PC-3 (cell line): ENCODE measurements around the gene CBX7.

- RAMPAGE, long total RNA: no peak
Measured at GRCh38 chr22:38498011-38498232, 8.2 kb downstream of the DDX17 start.

- RAMPAGE, long total RNA: no peak
Measured at GRCh38 chr22:38614394-38615167, 41.6 kb downstream of the FAM227A start.

- RAMPAGE, long total RNA: no peak
Measured at GRCh38 chr22:38685873-38686767, 4.4 kb downstream of the TOMM22 start.

DNA sequence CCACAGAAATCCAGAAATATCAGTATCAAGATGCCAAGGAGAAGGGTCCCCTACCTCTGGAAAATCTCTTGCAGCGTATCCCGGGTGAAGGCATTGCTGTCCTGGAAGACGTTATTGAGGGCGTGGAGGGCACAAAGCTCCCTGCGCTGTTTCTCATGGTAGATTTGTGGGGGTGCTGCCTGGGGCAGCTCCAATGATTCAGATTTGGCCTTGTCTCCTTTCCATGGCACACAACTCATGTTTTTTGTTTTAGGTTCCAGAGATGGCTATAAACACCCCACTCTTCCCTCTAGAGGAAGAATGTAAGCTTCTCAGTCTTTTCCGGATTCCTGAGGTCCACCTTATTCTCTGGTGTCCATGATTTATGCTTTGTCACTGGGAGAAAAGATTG is 999 bp downstream of the JOSD1 start:
- RAMPAGE, long total RNA: no peak

GRCh38 chr22:38787839-38788745 is 5.9 kb downstream of the DNAL4 start:
- RAMPAGE, long total RNA: no peak

DNA sequence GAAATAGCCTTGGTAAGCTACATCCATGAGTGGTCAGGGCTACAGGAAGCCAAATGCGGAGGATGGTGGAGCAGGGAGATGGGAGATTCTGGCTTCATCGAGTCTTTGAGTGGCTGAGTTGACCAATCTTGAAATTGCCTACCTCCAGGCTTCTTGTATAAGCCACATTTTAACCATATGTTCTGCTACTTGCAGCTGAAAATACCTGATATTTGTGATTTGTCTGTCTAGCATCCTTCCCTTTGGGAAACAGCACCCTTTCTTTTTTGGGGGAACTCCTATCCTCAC is 5.9 kb upstream of the DNAL4 start:
- RAMPAGE, long total RNA: no peak

DNA sequence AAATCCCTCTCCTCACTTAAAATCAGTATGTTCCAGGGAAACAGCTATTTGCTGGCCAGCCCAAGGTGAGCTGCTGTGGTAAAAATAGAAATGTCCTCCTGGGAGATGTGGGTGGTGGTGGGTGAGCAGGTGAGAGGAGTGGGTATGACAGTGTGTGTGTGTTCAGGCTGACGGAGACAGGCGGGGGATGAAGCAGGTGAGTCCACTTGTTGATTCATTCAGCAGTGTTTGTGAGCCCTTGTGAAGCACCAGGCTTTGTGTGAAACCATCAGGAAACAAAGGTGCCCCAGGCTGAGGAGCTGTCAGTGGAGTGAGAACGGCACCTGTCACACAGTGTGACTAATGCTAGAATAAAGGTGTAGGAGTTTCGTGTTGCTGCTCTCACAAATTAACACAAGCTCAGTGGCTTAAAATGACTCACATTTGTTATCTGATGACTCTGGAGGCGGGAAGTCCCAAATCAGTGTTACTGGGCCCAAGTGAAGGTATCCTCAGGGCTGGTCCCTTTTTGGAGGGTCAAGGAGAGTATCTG is 1.9 kb upstream of the CBX6 start:
- RAMPAGE, long total RNA: no peak

- RAMPAGE, long total RNA: no peak
Measured at GRCh38 chr22:38943327-38943725, 14.1 kb upstream of the APOBEC3A start.

DNA sequence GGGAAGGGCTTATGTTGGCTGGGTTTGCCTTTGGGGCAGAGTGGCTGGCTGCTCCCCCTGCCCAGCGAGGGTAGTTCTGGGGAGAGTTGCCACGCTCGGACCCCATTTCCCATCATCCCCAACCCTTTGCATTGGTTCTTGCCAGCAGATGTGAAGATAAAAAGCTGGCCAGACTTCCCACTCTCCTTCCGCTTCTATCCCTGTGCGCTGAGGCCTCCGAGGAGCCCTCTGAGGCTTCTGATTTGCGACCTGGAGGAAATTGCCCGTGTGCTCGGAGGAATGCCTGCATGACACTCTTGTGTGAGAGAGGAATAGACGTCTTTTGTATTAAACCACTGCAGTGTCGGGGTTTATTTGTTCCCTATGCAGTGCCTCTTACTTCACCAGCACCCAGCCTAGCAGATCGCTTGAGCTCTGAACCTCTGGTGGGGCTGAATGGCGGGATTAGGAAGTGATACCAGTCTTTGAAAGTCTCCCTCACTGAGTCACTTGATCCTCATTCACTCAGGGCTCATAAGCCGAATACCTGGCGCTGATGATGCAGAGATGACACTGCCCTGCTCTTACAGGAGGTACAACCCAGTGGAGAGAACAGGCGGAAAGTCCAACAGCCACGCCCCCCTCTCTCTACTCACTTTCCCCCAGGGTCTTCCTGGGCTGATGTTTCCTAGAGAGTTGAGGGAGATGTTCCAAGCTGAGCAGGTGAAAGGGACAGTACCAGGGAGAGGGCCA is 10.3 kb upstream of the APOBEC3A start:
- RAMPAGE, long total RNA: no peak

DNA sequence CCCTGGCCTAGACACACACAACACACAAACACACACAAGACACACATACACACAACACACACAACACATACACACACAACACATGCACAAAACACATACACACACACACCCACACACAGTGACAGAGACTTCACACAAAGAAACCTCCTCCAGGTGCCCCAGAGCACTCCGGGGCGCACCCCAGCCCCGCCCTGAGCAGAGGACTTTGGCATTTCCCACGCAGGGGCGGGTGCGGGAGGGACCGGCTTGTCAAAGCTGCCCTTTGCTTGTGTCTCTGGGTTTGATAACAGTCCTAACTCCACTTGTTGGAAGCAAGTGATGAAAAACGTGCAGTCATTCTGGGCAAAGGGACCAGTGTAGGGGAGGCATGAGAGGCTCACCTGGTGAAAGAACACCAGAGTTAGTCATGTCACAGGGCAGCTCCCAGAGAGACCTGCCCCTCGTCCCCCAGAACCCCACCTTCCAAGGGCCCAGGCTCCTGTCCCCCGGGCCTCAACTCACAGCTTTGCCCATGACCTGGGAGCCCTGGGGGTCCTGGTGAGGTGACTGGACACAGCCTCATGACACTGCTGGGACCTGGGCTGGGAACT is 6.6 kb downstream of the APOBEC3A start:
- RAMPAGE, long total RNA: no peak

DNA sequence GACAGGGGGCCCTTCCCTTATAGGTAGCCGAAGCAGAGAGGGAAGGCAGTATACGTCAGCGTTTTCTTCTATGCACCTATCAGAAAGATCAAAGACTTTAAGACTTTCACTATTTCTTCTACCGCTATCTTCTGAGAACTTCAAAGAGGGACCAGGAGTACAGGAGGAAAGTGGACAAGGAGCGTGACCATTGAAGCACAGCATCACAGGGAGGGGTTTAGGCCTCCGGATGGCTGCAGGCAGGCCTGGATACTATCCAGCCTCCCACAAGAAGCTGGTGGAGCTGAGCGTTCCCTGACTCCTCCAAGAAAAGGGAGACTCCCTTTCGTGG is 1.1 kb upstream of the APOBEC3C start:
- RAMPAGE, long total RNA: no peak

- RAMPAGE, long total RNA: no peak
Measured at GRCh38 chr22:39152140-39153319, at the start of gene CBX7. Gene CBX7, minus strand, starts transcription at chr22:39152680.

DNA sequence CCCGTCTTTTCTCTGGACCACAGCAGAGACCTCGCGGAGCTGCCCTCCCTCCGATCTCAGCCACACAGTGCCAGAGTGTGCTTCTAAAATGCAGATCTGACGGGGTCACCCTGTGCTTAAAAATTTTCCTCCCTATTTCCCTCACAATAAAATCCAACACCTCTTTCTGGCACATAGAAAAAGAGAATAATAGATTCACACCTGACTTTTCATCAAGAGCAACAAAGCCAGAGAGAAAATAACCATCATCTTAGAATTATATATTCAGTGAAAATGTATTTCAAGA is 1.1 kb upstream of the CBX7 start:
- RAMPAGE, long total RNA: no peak

DNA sequence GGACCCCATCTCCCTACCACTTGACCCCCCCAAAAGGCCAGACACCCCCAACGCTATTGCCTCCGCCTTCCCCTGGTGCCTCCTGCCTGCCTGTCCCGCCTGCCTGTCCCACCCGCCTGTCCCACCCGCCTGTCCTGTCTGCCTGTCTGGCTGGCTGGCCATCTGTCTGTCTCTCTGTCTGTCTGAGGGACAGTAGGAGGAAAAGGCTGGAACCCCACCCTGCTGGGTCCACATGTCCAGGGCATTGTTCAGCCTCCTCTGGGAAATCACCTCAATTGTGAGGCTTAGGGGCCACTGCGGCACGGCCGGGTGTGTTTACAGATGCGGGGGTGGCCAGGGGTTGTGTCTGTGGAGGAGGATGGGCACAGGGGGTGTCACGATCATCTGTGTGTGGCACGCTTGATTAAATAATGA is 25.4 kb upstream of the CBX7 start:
- RAMPAGE, long total RNA: no peak

GRCh38 chr22:39241903-39242779 is 2.6 kb downstream of the PDGFB start:
- RAMPAGE, long total RNA: no peak

GRCh38 chr22:39254799-39255328 is 10.1 kb upstream of the PDGFB start:
- RAMPAGE, long total RNA: no peak

GRCh38 chr22:39278266-39278641 is 33.5 kb upstream of the PDGFB start:
- RAMPAGE, long total RNA: no peak

DNA sequence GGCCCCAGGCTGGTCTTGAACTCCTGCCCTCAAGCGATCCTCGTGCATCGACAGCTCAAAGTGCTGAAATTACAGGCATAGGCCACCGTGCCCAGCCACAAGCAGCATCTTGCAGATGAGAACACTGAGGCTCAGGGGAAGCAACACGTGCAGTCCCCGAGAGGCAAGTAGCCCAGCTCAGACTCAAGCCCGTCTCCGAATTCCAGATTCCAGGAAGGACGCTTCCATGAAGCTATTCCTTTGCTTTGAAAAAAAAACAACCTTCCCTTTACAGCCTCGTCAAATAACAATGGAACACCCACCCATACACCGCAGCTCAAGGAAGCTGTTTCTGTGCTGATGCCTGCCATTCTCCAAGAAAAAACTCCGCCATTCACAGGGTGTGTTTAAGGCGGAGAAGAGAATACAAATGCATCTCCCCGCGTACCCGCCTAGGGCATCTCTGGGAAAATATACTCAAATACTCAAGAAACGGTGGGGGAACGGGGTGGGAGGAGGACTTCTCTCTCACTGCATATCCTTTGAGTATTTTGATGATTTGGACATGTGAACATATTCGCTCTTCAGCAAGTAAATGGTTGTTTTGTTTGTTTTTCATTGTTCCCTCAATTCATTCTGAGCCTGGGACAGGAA is 34.7 kb upstream of the PDGFB start:
- RAMPAGE, long total RNA: no peak

DNA sequence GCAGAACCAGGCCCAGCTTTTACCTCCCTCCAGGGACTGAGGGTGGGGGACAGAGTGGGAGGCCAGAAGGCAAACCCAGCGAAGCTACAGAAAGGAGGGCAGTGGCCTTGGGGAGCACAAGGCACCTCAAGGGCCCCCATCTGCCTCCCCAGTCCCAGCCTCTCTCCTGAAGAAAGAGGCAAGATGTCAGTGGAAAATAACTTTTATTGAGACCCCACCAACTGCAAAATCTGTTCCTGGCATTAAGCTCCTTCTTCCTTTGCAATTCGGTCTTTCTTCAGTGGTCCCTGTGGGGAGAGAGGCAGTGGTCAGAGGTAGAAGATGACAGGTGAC is 6.8 kb downstream of the RPL3 start:
- RAMPAGE, long total RNA: no peak

- RAMPAGE, long total RNA: no peak
Measured at GRCh38 chr22:39316107-39317248, 2.9 kb downstream of the RPL3 start.